ENCODE data around the genes MBL2 and PHYHIPL.

GRCh38 chr10:49001200-49001726 is 61.6 kb upstream of the LRRC18 start:
- PRO-cap = no peak
- RAMPAGE, long total RNA = no peak
- RRBS = no CpG with 5 or more reads among the region's 9 CpGs

DNA sequence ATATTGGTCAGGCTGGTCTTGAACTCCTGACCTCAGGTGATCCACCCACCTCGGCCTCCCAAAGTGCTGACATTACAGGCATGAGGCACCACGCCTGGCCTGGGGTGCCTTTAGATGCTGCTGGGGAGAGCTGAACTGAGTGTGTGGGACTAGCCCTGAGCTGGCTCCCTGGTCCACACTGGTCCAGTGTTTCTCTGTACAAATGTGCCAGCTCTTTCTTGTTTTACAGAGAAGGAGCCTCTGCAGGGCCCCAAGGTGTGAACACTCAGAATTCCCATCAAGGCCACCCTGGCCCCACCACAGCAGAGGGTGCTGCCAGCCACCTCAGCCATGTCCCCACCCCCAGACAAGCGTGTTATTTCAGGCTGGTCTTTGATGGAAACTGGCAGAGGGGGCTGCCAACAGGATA is 68.4 kb upstream of the LRRC18 start:
- PRO-cap = no peak
- RAMPAGE, long total RNA = no peak
- RRBS = no CpG with 5 or more reads among the region's 3 CpGs

- PRO-cap = no peak
- RAMPAGE, long total RNA = no peak
- RRBS = no CpG with 5 or more reads among the region's 15 CpGs
Observed at GRCh38 chr10:49008653-49009615, 69.3 kb upstream of the LRRC18 start.

GRCh38 chr10:49539396-49540249 is 702 bp upstream of the ERCC6 start:
- PRO-cap = no peak
- RAMPAGE, long total RNA = no peak
- RRBS = no CpG with 5 or more reads among the region's 34 CpGs

GRCh38 chr10:50416413-50416805 is 165.1 kb upstream of the ASAH2 start:
- PRO-cap = no peak
- RAMPAGE, long total RNA = no peak
- RRBS = no CpG with 5 or more reads among the region's 2 CpGs

GRCh38 chr10:50527498-50527980 is 96.2 kb downstream of the SGMS1 start:
- PRO-cap = no peak
- RAMPAGE, long total RNA = no peak
- RRBS = no CpG with 5 or more reads among the region's 6 CpGs

GRCh38 chr10:50614054-50615017 is 9.4 kb downstream of the SGMS1 start:
- PRO-cap = no peak
- RAMPAGE, long total RNA = no peak
- RRBS = no CpG with 5 or more reads among the region's 7 CpGs

DNA sequence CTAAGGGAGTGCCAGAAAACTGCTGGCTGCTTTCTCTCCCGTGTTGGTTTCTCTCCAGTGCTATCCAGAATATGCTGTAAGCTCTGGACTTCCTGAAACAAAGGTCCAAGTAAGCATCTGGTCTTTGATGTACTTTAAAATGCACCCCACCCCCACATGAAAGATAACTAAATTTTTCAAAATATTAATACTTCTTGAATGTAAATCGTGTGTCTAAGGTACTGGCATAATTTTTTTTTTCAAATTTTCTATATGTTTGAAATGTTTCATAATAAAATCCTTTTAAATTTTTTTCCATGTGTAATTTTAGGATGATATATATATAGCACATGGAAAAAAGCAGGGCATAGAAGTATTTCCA is 2.2 kb upstream of the SGMS1 start:
- PRO-cap = no peak
- RAMPAGE, long total RNA = no peak
- RRBS = no CpG with 5 or more reads among the region's 2 CpGs

DNA sequence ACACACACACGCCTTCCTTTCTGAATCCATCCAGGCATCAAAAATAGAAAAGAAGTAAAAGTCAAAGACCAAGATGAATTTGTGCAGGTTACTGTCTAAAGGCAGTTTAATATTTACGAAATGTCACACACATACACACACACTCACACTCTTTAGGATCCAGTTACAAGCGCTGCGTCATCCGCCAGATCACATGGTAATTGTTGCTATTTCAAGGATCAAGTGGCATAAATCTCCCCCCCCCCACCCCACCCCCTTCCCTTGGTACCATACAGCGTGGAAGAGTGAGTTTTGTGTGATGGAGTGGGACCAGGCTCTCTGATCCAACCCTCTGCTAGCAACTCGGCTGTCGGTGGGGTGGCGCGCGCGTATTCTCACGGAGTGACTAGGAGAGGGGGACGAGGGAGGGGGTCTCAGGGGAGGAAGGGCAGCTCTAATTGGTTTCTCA is 83.6 kb upstream of the PRKG1 start:
- PRO-cap = no peak
- RAMPAGE, long total RNA = no peak
- RRBS = no CpG with 5 or more reads among the region's 14 CpGs

DNA sequence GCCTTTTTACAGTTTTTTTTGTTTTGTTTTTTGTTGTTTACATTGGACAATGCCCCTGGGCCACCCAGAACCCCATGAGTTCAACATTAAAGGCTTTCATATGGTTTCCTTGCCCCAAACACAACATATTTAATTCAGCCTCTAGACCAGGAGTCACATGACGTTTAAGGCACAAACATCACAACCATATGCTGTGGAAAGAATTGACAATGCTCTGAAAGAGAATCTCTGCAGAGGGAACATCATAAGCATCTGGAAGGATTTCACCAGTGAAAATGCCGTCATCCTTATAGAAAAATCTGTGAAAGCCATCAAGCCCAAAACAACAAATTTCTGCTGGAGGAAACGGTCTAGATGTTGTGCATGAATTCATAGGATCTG is 211.9 kb upstream of the DKK1 start:
- PRO-cap = no peak
- RAMPAGE, long total RNA = no peak
- RRBS = no CpG with 5 or more reads among the region's 3 CpGs

- PRO-cap = no peak
- RAMPAGE, long total RNA = no peak
- RRBS = no CpG with 5 or more reads among the region's 3 CpGs
Observed at GRCh38 chr10:52772613-52772994, at the start of gene MBL2. MBL2 (minus strand) TSS chr10:52772784.

DNA sequence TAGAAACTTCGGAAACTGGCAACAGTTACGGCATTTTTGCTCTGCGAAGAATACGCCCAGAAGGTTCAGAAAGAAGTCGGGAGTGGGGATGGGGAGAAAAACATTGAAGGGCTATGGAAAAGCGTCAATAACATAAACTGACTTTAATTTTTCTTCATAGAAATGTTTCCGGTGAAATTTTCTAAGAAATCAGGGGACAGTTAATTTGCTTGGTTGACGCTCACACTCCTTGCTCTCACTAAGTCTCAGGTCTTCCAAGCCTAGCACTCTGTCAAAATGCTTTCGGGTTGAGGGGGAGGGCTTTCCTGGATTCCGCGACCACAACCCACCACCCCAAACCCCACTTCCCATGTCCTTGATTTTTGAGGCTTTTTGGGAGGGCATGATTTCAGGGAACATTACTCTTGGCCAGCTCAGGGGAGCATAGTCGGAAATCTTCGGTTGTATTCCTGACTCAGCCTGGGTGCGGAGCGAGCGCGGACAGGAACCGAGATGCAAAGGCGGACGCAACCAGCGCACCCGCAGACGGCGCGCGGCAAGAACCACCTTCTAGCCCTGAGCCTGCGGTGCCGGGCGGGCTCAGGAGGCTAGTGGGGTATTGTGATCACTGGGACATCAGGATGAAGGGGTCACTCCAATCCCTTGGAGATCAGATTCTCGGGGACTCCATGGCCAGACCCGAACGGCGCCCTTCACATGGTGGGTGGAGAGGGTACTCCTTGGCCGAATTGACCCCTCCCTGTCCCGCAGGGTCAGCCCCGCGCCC is 730.8 kb downstream of the ZWINT start:
- PRO-cap = no peak
- RAMPAGE, long total RNA = no peak
- RRBS = no CpG with 5 or more reads among the region's 37 CpGs

DNA sequence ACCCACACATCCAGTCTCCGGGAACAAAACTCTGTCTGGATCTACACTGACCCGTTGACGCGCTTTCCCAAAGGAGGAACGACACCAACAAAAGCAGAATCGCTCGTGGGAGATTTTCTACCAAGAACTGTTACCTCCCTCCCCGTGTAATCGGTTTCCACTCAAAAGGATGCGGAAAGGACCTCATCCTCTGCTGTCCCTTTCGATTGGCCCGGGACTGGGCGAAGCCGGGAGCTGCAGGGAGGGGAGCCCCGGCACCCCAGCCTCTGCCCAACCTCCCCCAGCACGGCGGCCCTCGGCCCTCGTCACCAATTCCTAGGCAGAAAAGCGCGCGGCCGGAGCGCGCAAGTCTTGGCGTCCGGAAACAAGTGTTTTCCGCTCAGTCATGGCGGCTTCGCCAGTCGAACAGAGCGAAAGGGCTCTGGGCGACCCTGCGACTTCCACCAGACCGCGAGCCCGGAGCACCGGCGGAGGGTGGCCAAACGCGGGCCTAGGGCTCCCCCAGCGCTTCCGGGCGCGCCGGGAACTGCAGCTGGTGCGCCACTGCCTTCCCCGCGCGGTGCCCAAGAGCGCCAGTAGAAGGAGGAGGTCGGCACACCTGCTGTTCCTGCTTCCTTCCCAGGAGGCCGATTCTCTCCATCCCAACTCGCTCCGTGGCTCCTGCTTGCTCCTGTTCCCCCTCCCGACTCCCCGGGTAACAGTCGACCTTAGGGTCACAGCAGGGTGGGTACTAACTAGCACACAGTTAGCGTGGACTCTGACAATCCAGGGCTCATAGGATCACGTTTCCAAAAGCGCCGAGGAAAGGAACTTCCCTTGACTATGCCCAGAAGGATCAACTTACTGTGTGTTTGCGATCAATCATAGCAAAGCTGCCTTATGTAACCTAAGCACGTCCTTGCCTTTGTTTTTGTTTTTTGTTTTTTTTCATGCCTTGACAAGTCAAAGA is 729.9 kb downstream of the ZWINT start:
- PRO-cap = no peak
- RAMPAGE, long total RNA = no peak
- RRBS = 3% methylated on average over 21 of the region's 64 CpGs

GRCh38 chr10:58189283-58189896 is 78.3 kb downstream of the IPMK start:
- PRO-cap = no peak
- RAMPAGE, long total RNA = no peak
- RRBS = no CpG with 5 or more reads among the region's 6 CpGs

GRCh38 chr10:59001856-59002476 is 174.5 kb upstream of the PHYHIPL start:
- PRO-cap = no peak
- RAMPAGE, long total RNA = no peak
- RRBS = no CpG with 5 or more reads among the region's 3 CpGs

- PRO-cap = no peak
- RAMPAGE, long total RNA = no peak
- RRBS = no CpG with 5 or more reads among the region's 4 CpGs
Observed at GRCh38 chr10:59019490-59020099, 156.8 kb upstream of the PHYHIPL start.

- PRO-cap = no peak
- RAMPAGE, long total RNA = no peak
- RRBS = 9% methylated on average over 16 of the region's 110 CpGs
Observed at GRCh38 chr10:59175983-59177076, at the start of gene PHYHIPL. PHYHIPL (plus strand) TSS chr10:59176643.

DNA sequence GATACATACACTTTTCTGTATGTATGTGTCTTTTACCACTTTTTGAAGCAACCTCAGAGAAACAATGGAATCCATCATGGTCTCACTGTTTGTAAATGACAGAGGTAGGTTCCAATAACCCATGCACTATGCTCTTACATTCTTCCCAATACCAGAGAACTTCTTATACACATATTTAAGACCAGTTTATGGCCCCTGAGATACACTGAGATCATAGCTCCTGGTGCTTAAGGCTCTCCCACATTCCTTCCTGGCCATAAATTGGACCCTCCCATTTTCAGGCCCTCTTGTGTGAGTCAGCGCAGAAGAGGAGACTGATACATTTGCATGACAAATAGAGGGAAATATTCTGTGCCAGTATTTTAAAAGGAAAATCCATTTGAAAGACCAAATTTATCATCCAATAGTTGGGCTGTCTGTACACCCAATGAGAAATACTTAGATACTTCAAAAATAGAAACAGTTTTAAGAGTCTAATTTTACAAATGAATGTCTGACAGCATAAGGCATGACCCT is 35.4 kb downstream of the SLC16A9 start:
- PRO-cap = no peak
- RAMPAGE, long total RNA = no peak
- RRBS = no CpG with 5 or more reads among the region's 1 CpG

- PRO-cap = no peak
- RAMPAGE, long total RNA = no peak
- RRBS = no CpG with 5 or more reads among the region's 6 CpGs
Observed at GRCh38 chr10:59812431-59812951, 59.2 kb upstream of the MRLN start.

DNA sequence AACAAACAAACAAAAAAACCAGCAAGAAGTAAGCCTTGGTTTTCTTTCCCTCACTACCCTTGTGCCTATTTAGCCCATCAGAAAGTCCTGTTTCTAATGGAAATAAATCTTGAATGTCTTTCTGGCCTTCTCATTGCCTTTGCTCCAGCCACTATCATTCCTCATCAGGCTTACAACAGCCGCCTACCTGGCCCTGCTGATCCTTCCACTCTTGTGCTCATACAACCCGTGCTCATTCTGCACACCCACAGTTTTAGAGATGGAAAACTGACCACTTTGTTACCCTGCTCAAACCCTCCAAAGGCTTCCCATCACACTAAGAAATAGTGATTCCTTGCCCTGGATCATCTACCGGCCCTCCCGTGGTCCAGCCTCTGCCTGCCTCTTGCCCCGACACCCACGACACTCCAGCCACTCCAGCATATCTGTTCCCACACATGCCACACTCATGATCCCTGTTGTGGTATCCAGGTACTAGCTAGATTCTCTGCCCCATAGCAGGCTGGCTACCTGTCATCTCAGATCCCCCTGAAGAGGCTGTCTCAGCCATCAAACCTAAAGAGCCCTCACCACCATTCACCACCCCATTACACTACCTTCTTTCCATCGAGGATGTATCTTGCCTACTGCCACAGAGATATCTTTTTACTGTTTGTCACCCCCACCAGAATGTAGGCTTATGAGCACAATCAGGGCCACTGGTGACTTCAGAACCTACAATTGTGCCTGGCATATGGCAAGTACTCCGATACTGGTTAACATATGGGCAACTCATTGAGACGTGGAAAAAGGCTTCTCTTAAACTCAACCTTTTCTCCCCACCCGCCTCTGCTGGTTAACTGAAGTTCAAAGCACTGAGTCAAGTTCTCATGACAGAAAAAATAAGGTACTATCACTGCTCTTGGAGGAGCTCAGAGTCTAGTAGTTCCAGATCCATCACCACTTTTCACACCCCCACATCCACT is 36.6 kb downstream of the CCDC6 start:
- PRO-cap = no peak
- RAMPAGE, long total RNA = no peak
- RRBS = no CpG with 5 or more reads among the region's 10 CpGs